SK-MEL-5 (cell line): ENCODE results near the gene NME6.

GRCh38 chr3:48267893-48269134 lies 27.4 kb downstream of the ZNF589 start:
RAMPAGE:
- cytosol, long total RNA, result no peak
- long total RNA, result no peak
- nucleus, long total RNA, result no peak

DNA sequence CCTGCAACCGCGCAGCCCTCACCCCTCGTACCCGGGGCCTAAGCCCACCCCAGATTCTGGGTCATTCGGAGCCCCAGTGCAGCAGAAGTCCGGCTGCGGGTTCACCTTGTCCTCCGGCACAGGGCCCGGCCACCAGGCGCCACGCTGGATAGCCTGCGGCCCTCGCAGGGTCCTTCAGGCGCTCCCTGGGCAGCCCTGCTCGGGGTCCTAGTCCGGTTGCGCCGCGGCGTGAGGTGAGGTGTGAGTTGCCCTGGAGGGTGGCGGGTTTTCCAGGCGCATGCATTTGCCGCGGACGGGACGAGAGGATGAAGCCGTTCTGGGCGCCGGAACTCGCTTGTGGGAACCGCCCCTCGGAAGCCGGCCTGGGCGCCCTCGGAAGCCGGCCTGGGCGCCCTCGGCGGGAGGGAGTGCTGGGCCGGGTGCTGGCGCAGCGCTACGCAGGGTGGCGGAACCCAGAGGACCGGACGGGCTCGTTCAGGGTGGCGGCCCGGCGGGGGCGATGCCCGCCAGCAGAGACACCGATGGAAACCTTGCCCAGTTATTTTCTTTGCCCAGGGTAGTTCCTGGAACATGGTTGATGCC lies at the start of gene NME6:
TSS of gene NME6 (minus strand) at position 120 of the 582 bp plus-strand sequence.
RAMPAGE:
- cytosol, long total RNA, result no peak
- long total RNA, result start-site peak on the minus strand centred at position 135 of the sequence, 40 bp wide, 65 and 93 reads in 2 replicates
- nucleus, long total RNA, result start-site peak on the minus strand centred at position 135 of the sequence, 41 bp wide, 61 and 25 reads in 2 replicates

GRCh38 chr3:48425138-48425767 lies 4.6 kb downstream of the PLXNB1 start:
RAMPAGE:
- cytosol, long total RNA, result no peak
- long total RNA, result no peak
- nucleus, long total RNA, result no peak

DNA sequence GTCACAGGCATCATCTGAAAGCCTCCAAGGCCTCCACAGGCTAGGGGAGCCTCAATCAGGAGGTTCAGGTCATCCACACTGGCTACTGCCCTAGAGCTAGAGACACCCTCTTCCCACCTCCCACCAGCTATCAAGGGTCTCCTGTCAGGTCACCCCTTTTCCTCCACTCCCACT lies 588 bp upstream of the PLXNB1 start:
RAMPAGE:
- cytosol, long total RNA, result no peak
- long total RNA, result no peak
- nucleus, long total RNA, result no peak

DNA sequence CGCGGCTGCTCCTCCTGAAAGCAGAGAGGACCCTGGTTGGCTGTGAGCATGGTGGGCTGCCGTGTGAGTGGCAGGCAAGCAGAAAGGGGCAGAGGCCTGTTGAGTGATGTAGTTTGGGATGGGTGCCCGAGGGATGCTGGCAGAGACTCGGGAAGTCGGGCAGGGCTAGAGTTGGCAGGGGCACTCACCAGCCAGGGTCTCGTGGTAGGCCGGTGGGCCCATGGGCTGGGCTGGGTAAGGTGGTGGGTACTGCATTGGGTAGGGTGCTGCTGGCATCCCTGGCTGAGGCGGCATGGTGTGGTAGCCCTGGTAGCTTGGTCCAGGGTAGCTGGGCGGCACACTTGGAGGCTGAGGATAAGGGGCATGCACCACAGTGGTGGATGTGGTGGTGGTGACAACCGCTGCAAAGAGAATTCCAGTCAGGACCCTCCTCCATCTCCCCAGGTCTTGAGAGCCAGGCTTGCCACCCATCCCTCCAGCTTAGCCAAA lies 3.2 kb downstream of the TREX1 start:
RAMPAGE:
- cytosol, long total RNA, result no peak
- long total RNA, result no peak
- nucleus, long total RNA, result no peak

DNA sequence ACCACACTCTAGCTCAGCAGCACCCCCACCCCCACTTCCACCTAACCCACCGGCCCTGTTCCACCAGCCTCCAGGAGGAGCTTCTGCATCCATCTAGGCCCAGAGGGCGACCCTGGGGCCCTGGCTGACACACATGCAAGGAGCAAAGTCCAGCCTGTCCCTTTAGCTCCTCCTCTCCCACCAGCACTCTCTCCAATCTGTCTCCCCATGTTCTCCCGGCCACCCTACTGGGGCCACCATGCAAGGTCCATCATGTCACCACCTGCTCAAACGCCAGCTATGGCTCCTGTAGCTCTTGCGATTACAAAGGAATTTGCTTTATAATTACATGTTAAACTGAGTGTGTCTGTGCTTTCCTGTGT lies 7.3 kb downstream of the TREX1 start:
RAMPAGE:
- cytosol, long total RNA, result no peak
- long total RNA, result no peak
- nucleus, long total RNA, result no peak

DNA sequence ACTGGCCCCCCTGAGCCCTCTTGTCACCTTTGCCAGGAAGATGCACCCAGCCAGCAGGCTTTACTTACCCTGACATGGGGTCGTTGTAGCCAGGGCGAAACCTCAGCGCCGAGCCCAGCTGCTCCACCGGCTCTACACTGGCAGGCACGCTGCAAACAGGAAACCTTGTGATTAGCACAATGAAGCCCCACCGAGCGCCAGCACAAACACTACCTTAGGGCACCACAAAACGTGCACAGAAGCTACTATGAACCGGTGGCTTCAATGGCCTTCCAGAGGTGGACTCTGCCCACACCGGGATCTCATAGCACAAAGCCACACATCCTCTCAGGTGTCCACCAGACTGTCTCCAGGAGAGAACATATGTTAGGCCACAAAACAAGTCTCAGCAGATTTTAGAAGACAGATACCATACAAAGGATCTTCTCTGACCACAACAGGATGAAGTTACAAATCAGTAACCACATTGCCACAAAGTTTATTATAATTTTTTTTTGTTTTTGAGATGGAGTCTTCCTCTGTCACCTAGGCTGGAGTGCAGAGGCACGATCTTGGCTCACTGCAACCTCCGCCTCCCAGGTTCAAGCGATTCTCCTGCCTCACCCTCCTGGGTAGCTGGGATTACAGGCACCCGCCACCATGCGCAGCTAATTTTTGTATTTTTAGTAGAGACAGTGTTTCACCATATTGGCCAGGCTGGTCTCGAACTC lies 13.2 kb downstream of the TREX1 start:
RAMPAGE:
- cytosol, long total RNA, result no peak
- long total RNA, result no peak
- nucleus, long total RNA, result no peak

GRCh38 chr3:48560682-48561494 lies 2.7 kb downstream of the UCN2 start:
RAMPAGE:
- cytosol, long total RNA, result no peak
- long total RNA, result start-site peak on the minus strand at chr3:48561118-48561236, 86 and 83 reads in 2 replicates
- nucleus, long total RNA, result start-site peak on the minus strand at chr3:48561118-48561231, 70 and 52 reads in 2 replicates

GRCh38 chr3:48596950-48597699 lies 2.0 kb upstream of the COL7A1 start:
RAMPAGE:
- cytosol, long total RNA, result no peak
- long total RNA, result no peak
- nucleus, long total RNA, result no peak

RAMPAGE:
- cytosol, long total RNA, result no peak
- long total RNA, result no peak
- nucleus, long total RNA, result no peak
Measured at GRCh38 chr3:48661574-48662536, 831 bp downstream of the CELSR3 start.

DNA sequence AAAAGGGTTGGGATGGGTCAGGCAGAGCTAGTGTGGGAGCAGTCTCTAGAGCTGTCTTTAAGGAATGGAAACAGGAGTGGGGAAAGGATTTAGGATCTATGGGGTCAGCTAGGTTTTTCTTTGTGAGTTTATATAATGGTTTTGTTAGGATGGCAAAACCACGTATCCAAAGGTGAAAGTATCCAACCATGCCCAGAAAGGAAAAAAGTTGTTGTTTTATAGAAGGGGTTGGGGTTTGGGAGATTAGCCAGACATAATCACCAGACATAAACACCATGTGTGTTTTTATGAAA lies 9.2 kb upstream of the IP6K2 start:
RAMPAGE:
- cytosol, long total RNA, result no peak
- long total RNA, result no peak
- nucleus, long total RNA, result no peak

DNA sequence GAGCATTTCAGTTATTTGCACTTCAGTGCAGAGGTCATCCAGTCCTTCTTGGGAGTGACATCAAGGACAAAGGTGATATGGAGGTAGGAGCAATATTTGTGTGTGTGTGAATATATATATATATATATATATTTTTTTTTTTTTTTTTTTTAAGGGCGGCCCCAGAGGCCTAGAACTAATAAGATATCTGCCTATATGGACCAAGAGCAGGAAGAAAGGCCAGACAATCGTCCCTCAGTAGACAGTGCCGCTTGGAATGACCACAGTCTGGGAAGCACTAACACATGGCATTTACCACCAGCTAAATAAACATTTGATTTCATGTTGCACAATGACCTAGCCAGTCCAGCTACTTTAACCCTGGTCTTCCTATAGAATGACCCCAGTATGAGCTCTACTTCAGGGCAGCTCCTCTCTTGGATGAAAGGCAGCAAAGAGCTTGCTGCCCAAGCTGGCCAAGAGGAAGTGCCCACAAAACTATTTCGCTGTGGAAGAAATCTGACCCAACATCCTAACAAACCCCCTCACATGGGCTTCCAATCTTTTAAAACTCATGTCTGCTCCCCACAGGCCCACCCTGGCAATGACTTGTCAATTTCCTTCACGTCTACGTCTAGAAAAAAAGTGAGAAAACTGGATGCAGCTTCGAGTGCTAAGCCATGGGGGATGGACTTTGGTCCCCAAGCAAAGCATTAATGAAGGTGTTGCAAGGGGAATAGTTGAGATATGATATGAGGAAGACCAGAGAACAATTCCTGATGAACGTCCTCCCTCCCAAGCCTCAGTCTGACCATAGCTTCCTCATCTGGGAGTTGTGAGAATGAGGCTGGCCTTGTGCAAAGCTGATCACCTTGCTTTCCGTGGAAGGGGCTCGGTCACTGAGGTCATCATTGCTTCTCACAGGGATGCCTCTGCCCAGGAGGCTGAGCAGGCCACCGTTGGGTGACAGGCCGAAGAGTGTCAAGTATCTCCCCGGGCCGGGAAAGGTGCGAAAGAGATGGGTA lies 1.1 kb downstream of the SLC25A20 start:
RAMPAGE:
- cytosol, long total RNA, result no peak
- long total RNA, result no peak
- nucleus, long total RNA, result no peak

RAMPAGE:
- cytosol, long total RNA, result no peak
- long total RNA, result no peak
- nucleus, long total RNA, result no peak
Measured at GRCh38 chr3:48929323-48929598, 10.6 kb downstream of the ARIH2 start.

RAMPAGE:
- cytosol, long total RNA, result no peak
- long total RNA, result no peak
- nucleus, long total RNA, result no peak
Measured at GRCh38 chr3:48934359-48934950, 15.8 kb downstream of the ARIH2 start.

DNA sequence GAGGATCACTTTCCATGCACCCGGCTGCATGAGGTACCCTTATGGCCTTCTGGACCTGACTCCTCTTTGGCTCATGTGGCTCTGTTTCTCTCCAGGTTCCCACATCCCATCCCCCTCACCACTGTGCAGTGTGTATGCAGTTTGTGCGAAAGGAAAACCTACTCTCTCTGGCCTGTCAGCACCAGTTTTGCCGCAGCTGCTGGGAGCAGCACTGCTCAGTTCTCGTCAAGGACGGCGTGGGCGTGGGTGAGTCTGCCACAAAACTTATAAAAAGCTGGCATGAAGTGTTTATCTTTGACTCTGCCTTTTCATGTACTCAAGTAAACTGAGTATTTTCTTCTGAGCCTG lies 23.0 kb upstream of the P4HTM start:
RAMPAGE:
- cytosol, long total RNA, result no peak
- long total RNA, result no peak
- nucleus, long total RNA, result no peak

GRCh38 chr3:48983297-48983676 lies 6.8 kb upstream of the P4HTM start:
RAMPAGE:
- cytosol, long total RNA, result no peak
- long total RNA, result no peak
- nucleus, long total RNA, result no peak

GRCh38 chr3:49119426-49119808 lies 1.2 kb downstream of the USP19 start:
RAMPAGE:
- cytosol, long total RNA, result no peak
- long total RNA, result no peak
- nucleus, long total RNA, result no peak

RAMPAGE:
- cytosol, long total RNA, result no peak
- long total RNA, result no peak
- nucleus, long total RNA, result no peak
Measured at GRCh38 chr3:49198903-49199388, 352 bp upstream of the IHO1 start.

DNA sequence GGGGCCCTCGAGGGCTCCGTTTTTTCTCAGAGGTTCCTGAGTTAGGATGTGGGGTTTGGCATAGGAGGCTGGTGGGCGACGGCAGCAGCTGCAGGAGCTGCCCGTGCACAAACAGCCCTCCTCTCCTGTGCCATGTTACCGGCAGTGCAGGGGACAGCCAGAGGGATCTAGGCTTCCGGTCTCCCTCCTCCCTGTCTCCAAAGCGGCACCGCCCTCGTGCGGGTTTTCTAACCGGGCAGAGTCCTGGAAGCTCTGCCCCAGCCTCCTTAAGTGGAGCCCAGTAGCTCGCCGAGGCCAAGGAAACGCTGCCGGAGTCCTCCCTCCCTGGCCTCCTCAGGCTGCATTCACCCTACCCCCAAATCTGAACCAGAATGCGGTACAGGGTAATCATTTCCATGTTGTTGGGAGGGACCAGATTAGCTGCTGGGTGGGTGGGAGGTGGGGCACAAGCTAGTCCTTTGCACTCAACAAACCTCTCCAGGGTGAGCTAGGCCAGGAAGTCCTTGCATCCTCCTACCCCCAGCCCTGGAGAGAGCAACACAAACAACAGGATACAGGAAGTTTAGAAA lies 515 bp upstream of the GPX1 start:
RAMPAGE:
- cytosol, long total RNA, result no peak
- long total RNA, result no peak
- nucleus, long total RNA, result no peak

DNA sequence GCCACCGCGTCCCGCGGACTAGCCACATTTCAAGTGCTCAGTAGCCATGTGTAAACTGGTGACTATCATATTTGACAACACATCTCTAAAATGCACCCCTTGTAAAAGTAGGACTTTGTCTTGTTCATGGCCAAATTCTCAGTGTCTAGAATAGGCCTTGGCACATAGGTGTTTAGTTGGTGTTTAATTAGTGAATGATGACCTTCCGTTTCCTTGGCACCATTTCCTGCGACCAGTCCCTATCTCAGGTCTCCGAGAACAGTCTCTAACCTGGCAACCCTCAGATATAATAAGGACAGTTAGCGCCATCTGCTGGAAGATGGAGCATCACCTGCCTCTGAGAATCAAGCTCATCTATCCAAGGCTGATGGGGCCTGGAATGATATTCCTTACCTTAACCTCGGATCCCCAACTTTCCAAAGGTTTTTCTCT lies 19.9 kb upstream of the NICN1 start:
RAMPAGE:
- cytosol, long total RNA, result no peak
- long total RNA, result no peak
- nucleus, long total RNA, result no peak